SJCRH30 (cell line): ENCODE data around the gene SLC10A2.

- RAMPAGE, long total RNA: no peak
Observed at GRCh38 chr13:99981112-99981680, 388 bp upstream of the ZIC2 start.

DNA sequence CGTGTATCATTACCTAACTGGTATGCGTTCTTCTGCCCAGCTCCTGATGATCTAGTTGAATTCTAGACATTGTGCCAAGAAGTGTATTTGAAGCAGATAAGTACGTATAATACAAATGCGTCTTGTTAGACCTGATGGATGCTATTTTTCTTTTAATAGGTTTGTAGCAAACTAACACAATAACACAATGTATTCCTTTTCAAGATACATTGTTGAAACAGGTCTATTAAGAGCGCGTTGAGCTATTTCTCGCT is 14.6 kb downstream of the ZIC2 start:
- RAMPAGE, long total RNA: no peak

DNA sequence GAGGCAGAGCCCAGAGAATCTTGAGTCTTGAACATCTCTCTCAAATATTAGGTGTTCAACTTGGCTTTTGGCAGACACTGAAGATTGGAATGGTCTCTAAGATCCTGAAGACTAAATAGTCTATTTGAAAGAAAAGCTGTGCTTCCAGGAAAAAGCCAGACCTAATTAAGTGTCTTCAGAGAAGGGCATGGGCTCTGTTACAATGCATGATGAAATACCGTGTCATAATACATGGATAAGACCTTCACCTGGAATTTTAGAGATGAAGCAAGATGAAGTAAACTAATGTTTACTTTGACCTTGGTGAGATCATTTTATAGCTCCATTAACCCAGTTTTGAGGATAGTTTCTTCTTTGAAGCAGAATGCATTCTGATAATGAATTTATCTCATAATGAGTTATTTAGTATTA is 9.9 kb downstream of the PCCA start:
- RAMPAGE, long total RNA: no peak

DNA sequence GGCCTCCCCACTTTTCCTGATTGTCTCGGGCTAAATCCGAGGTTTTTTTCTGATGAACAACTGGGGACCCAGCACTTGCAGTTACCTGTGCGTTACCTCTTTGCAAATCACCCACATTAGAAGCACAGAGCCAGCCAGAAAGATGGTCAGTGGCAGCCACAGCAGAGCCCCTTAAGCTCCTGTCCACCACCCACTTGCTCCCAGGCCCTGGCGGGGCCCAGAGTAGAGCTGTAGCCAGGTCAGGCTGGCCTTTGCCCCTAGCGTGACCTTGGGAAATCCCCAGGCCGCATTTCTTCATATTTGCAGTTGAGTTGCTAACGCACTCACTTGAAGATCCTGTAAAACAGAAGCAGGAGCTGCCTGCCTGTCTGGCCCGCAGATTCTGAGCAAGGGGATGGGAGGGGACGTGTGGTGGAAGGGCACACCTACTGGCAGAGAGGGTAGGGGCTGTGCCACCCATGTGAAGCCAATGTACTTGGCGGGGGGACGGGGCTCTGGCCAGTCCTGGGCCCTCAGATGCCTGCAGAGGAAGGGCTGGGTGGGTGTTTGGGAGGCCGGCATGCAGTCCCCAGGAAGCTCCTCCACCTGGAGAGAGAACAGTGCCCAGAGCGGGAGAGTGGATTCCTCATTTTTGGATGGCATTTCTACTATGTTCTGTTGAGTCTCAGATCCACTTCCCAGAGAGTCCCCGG is 63.2 kb downstream of the GGACT start:
- RAMPAGE, long total RNA: no peak

- RAMPAGE, long total RNA: no peak
Observed at GRCh38 chr13:100540103-100540574, 48.5 kb downstream of the GGACT start.

- RAMPAGE, long total RNA: no peak
Observed at GRCh38 chr13:101455882-101456380, 3.5 kb downstream of the ITGBL1 start.

GRCh38 chr13:101489759-101490242 is 37.3 kb downstream of the ITGBL1 start:
- RAMPAGE, long total RNA: no peak

- RAMPAGE, long total RNA: no peak
Observed at GRCh38 chr13:101868618-101869134, 48.1 kb downstream of the FGF14 start.

DNA sequence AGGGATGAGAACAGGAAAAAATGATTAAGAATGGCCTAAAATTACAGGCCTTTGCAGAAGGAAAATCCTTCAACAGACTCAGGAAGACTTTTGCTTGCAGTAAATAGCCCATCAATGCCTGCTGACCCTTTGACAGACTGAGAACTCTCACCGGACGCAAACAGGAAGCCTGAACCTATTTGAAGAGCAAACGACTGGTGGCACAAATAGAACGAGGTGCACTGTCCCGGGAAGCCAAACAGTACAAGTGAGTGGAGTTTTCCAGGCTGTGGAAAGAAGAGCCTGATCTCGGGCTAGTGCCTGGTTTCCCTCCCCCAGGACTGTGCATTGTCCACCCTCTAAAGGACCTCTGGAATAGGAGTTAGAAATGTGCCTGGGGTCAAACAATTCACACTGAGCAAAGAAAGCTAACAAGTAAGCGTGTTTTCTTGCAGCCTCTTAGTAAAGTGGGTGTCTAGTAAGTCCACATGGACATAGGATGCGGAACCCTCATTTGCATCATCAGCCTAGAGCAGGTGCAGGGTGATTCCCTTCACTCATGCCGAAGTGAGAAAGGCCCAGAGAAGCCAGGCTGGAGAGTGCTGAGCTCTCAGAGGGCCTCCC is 319.7 kb upstream of the FGF14 start:
- RAMPAGE, long total RNA: no peak

- RAMPAGE, long total RNA: no peak
Observed at GRCh38 chr13:102595862-102596660, 725 bp upstream of the TPP2 start.

- RAMPAGE, long total RNA: no peak
Observed at GRCh38 chr13:103066158-103066442, at the start of gene SLC10A2. TSS of gene SLC10A2 (minus strand) at chr13:103066417.

DNA sequence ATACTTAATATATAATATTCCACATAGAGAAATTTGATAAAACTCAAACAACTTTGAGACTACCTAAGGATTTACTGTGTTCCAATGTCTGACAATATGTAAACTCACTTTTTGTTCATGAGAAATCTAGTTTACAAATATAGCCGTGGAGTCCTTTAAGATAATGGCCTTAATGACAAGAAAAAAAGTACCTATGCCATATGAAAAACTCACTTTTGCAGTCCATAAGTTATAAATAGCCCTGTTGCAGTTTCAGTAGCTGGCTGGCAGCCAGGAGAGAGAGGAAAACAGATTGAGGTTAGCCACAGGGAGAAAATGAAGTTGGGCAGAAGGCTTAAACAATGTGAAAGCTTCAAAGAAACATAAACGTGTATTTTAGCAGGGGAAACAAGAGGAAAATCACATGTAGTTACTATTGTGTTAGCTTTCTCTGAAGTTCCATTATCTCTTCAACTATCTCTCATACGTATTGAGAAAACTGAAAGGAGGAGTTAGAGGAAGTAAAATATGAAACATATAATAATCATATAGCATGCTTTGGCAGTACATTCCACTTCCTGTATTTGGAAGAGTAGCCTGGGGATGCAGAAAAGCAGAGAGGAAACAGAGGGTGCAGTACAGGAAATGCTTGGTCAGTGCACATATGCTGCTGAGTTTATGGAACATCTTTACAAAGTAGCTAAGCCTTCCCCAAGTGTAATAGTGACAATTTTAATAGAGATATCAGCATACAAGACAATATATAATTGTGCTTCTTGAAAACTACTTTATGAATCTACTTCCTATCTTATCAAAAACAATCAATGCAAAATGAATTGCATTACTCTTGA is 481.5 kb upstream of the DAOA start:
- RAMPAGE, long total RNA: no peak

DNA sequence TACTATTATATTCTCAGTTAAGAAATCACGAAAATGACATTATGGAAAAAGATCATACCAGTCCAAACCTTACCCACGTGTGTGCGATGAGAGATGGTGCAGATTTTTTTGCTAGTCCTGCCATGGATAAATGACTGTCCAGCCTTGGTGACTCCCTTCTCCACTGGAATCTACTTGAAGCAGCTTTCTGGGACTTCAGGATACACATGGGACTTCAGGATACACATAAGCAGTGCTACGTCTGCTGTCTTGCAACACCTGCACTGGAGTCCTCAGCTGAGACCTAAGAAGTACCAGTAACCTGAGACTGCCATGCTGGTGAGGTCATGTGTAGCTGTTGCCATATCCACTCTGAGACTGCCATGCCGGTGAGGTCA is 131.6 kb downstream of the DAOA start:
- RAMPAGE, long total RNA: no peak

- RAMPAGE, long total RNA: no peak
Observed at GRCh38 chr13:105814208-105814532, 348.3 kb downstream of the DAOA start.

DNA sequence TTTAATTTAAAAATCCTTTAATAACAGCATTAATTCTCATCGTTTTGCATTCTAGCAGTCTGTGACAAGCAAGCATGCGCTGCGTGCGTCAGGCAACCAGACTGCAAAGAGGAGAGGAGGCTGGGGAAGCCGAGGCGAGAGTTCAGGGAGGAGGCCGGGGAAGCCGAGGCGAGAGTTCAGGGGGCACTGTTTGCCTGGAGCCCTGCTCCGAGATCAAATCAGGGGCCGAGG is 435.7 kb downstream of the EFNB2 start:
- RAMPAGE, long total RNA: no peak

DNA sequence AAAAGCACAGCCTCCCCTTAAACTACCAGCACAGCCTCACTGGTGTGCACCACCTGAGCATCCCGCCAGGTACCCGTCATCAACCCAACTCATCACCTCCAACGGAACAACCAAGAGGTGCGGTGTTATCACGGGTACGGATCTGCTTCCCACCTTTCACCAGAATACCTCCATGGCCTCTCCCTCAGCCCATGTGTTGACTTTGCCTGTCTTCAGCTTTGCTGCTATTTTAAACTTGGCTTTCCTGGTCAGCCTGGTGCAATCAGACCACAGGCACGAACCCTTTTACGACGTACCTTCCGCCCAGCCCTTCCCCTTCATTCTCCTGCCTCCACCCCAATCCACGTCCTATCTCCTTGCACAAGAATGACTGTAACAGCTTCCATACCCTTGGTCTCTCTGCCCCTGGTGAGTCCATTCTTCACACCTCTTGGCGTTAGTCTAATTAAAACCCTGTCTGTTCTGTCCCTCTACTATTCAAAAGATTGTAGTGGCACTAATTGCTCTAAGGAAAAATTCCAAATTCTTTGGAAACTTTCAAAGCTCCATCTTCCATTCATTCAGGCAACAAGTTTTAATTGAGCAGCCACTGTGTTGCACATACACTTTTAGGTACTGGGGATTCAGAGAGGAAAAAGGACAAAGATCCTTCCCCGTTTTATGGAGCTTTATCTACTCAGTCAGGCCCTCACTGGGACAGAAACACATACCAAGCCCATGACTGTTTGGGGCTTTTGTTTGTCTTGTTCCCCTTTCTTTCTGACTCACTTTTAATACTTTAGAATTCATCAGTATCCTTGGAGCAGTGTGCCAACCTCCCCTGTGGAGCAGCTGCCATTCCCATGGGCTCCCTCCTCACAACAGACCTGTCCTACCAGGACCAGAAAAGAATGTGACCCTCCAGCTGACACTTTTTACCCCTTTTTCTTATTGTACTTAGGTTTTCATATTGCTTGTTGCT is 431.5 kb downstream of the EFNB2 start:
- RAMPAGE, long total RNA: no peak

GRCh38 chr13:106151842-106152491 is 383.5 kb downstream of the EFNB2 start:
- RAMPAGE, long total RNA: no peak

DNA sequence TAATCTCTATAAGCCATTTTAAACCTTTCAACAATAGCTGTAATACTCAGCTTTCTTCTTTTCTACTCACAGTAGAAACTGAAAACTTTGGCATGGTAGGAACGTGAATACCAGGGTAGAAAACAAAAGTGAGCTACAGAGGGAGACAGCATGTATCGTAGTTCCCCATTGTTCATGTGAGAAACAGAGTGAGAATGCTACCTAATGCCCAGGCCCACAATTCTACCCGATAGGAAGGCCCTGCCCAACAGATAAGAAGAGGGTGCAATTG is 322.5 kb downstream of the EFNB2 start:
- RAMPAGE, long total RNA: no peak

- RAMPAGE, long total RNA: no peak
Observed at GRCh38 chr13:106545873-106546593, 10.6 kb upstream of the EFNB2 start.

DNA sequence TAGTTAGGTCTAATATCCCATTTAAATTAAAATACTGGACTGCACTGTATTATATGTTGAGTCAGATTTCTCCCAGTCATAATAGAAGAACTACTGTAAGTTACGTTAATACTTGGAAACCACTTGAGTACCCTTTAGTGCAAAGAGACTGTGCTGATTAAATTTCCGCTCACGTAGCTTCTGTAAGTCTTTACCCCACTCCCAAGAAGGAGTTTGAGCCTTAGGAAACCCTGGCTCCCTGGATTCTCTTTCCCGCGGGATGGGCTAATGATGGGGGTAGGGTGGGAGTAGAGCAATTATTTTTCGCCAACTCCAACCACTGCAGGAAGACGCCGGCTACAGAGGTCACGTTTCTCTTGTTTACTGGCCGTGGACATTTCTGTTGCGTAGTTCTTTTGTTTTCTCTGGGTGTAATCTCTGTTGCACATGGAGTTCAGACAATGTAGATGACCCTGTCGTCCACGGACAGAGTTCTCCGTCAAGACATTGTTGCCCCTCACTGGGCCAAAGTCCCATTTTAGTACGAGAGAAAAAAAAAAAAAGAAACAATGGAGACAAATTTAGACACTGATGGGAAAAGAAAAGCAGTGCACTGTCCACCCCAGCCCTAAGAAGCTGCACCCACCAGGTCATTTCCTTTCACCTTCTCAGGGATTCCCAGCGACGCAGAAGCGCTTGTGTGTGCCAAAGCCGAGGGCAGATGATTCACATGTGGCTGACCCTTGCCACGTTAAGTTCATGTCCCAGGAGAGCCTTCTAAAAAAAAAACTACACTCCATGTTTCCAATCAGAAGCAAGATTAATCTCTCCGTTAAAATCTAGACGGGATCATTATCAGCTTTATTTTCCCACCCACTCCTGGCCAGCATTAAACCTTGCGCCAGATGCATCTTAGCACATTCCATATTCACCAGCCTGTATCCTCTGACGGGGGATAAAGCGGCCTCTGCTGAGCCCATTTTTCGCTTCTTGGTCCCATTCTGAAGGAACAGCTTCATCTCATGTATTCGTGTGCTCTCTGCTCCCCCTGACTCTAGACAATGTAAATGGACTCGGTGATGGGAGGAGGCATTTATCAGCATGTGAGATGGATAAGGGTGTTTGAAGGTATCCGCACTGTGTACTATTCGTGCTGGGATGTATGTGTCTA is 134.0 kb upstream of the ARGLU1 start:
- RAMPAGE, long total RNA: no peak